ENCODE measurements around a stretch of chr9.

- PRO-cap, 7 experiments, result no peak in any of the 7 experiments
Observed at GRCh38 chr9:130327497-130328148, 62.1 kb downstream of the HMCN2 start.

GRCh38 chr9:130410501-130410955 lies 34.2 kb upstream of the ASS1 start:
- PRO-cap, 7 experiments, result no peak in any of the 7 experiments

GRCh38 chr9:130432876-130433194 lies 11.9 kb upstream of the ASS1 start:
- PRO-cap, 7 experiments, result no peak in any of the 7 experiments

GRCh38 chr9:130438618-130439163 lies 6.1 kb upstream of the ASS1 start:
- PRO-cap, 7 experiments, result no peak in any of the 7 experiments

DNA sequence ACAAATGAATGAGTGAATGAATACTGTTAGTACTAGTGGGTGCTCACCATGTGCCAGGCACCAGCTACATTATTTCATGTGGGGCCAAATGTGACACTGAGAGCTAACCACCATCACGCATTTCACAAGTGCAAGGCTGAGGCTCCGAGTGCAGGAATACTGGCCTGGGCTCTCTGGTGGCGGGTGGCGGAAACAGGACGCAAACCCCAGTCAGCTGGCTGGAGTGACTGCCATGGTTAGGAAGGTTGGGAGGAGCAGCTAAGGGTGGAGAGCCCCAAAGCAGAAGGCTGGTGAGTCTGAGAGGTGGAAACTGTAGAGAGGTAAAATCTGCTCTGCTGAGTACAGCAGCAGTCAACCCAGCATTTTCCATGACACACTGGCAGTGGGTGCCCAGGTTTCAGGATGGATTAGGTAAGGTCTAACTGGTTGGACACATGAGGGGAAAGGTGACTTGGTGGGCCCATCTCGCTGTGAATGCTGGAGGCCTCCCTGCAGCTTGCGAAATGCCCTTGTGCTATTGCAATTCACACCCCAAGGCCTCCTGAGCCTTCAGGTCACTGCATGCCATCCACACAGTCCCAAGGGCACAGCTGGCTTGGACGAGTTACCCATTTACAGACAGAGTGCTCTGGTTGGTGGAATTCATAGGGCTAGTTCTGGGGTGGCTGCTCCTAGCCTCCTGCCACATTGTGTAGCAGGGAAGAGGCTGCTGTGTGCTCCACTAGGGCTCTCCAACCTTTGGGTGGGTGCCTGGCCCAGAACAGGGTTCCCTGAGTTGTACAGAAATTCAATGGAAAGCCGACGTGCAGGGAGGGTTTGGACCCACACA lies 54.0 kb downstream of the ASS1 start:
- PRO-cap, 7 experiments, result no peak in any of the 7 experiments

GRCh38 chr9:130616298-130617128 lies 37.1 kb downstream of the FUBP3 start:
- PRO-cap, 7 experiments, result no peak in any of the 7 experiments

DNA sequence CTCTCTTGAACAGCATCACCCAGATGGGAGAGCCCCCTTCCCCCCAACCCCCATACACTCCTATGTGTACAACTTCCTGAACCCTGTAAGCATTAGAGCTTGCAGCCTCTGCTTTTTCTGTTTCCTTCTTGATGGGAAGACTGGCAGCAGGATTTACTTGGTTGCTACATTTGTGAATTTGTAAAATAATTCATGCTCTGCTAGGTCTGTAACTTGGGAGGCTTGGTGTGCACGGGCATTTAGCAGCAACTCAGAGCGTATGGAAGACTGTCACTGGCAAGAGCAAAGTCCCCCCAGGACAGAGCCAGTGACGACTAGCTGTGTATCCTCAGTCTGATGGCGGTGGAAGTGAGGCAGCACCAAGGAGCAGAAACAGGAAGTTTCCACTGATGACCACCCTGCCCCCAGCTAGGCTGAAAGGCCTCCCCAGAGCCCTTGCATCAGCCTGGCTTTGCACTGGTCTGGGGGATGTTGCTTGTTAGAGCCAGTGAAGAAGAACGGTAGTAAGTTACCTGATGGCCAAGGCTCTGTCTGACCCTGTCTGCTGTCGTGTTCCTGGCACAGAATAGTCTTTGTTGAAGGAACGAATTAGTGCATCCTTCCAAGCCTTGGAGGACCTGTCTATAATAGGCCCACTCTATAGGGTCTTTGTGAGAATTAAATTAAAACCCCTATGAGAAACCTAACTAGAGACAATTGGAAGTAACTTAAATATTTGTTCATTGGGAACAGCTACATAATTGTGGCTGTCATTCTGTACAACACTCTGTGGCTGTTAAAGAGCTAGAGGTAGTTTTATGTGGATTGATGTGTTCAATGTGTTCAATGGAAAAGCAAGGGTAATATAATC lies 66.7 kb upstream of the ABL1 start:
- PRO-cap, 7 experiments, result no peak in any of the 7 experiments

GRCh38 chr9:130794306-130795026 lies 40.6 kb upstream of the ABL1 start:
- PRO-cap, 7 experiments, result no peak in any of the 7 experiments

DNA sequence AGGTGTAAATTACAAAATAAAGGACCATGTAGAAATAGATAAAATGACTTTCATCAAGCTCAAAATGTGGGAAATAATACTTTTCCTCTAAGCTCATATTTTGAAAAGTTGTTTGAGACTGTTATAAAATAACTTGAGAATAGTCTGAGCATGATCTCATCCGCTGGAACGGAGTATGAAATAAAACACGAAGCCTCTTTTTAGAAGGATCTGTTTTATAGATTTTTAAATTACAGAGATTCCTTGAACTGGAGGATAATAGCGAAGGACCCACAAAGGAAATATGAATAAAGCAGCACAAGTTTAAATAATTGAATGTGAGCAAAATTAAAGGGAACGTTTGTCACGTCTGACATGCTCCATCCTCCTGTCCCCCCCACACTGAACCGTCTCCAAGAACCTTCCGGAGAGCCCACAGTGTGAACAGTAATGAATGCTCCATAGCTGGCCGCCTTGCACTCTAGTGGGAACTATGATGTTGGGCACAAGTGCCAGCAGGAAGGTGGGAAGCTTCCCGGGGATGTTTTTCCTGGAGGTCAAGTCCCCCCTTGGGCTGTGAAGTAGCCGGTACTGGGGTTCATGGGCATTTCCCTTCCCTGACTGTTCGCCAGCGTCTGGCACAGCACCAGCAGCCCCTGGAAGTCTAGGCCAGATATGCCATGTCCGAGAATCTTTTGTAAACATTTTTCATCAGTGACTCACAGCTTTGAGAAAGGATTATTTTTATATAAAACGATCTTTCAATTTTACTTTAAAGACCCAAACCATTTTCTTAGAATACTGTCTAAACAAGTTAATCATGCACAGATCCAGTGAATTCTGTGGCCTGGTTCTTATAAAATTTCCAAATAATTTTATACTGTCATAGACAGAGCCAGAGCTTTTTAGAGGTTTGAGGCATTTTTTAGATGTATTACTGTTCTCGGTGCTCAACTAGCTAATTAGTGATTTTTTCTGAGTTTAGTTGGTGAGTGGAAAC lies 11.4 kb downstream of the ABL1 start:
- PRO-cap, 7 experiments, result no peak in any of the 7 experiments

GRCh38 chr9:130870507-130871118 lies 26.0 kb downstream of the QRFP start:
- PRO-cap, 7 experiments, result no peak in any of the 7 experiments

GRCh38 chr9:131097794-131098236 lies 1.5 kb downstream of the AIF1L start:
- PRO-cap, 7 experiments, result no peak in any of the 7 experiments

DNA sequence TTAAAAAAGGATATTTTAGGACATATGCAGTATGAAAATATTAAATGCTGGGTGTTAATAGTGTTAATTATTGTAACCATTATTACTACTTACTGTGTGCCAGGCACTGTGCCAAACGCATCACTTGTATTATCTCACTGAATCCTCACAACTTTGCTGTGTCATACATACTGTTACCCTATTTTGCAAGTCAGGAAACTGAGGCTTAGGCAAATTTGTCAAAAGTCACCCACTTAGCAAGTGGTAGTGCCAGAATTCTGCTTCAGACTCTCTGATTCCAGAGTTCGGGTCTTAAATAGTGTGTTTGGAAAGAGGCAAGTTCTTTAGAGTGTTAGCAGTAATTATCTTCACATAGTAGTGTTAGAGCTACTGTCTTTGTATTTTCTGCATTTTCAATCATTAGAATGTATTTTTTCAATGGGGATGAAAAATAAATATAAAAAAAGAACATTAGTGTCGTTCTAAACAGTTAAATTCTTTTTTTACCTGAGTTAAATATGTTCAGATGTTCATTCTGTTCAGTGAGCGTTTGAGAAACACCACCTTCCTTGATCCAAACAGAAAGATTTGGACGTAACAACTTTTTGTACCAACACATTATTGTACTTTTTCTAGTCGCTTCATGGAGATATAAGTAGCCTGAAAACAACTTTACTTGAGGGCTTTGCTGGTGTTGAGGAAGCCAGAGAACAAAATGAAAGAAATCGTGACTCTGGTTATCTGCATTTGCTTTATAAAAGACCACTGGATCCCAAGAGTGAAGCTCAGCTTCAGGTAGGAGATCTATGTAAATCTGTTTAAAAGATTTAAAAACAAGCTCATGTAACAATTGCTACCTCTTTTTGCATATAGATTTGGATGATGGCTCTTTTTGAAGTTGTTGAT lies 26.0 kb downstream of the NUP214 start:
- PRO-cap, 7 experiments, result no peak in any of the 7 experiments

DNA sequence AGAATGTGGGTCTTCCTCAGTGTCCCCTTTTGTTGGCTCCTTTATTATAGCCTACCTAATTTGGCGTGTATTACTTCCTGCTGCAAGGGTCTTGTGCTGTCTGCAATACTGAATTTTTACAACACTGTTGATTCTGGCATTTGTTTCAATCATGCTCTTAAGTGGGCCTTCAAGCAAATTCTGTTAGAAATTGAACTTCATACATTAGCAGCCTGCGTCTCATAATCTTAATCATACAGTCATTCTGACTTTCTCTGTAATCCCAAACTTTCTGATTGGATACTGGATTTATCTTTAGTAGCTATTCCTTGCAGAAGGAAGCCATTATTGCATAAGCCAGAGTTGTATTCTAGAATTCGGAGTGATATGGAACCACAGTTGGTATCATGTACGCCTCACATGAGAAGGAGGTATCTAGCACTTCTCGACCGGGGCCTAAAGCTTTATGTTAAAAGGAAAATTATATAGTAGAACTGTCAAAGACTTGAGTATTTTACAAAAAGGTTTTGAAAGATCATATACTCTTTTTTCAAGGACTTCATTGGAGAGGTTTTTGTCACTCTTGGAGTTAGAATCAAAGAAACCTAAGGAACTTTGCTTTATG lies 64.5 kb downstream of the NUP214 start:
- PRO-cap, 7 experiments, result no peak in any of the 7 experiments

DNA sequence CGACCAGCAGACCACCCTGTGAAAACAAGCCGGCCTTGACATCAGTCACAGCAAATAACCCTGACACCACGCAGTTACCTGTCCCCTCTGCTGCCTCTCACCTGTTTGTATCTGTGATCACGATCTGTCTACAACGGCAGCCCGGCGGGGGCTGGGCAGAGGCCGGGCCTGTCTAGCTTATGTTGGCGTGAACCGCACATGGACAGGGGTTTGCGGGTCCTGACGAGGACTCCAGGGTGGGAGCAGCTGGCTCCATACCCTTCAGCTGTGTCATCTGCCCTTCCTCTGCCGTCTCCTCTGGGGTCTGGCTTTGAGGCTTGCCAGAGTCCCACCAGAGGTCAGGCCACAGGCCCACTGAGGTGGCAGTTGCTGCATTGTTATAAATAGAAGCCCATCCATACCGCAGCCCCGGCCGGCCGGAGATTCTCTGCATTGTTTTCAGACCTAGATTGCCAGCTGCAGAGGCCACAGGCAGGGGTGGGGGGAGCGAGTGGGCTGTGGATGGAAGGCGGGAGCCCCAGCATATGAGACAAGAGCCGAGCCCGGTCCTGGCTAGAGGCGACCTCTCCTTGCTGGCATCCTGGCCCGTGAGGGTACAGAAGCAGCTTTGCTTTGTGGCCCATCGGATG lies 37.8 kb downstream of the FAM78A start:
- PRO-cap, 7 experiments, result peak in 2 of 7 experiments; most common plus-strand start position 207 of the sequence (in 1); most common minus-strand start position 107 of the sequence (in 2)

DNA sequence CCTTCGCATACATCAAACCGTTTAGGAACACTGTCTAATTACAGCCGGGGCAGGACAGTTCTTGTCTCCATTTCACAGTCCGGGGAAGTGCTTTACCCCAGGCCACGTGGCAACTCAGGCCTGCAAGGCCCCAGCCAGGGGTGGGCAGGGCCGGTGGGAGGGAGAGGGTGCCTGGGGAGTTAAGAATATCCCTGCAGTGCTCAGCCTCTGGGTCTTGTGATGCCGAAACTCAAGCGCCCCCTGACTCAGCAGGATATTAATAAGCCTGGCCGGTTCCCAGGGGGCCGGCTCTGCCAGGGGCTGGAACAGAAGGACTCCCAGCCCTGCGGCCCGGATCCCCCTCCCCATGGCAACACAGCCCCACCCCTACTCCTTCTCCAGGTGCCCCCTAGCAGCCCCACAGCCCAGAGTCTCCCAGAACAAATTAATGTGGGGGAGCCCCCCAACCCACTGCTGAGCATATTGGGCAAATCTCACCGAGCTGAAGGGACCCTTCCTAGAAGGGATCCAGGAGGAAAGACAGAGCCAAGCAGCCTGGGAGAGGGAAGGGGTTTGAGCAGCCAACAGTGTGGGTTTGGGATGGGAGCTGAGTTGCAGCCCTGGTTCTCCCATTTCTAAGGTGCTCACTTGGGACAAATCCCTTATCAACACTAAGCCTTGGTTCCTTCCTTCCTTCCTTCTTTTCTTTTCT lies 45.3 kb downstream of the PLPP7 start:
- PRO-cap, 7 experiments, result no peak in any of the 7 experiments

DNA sequence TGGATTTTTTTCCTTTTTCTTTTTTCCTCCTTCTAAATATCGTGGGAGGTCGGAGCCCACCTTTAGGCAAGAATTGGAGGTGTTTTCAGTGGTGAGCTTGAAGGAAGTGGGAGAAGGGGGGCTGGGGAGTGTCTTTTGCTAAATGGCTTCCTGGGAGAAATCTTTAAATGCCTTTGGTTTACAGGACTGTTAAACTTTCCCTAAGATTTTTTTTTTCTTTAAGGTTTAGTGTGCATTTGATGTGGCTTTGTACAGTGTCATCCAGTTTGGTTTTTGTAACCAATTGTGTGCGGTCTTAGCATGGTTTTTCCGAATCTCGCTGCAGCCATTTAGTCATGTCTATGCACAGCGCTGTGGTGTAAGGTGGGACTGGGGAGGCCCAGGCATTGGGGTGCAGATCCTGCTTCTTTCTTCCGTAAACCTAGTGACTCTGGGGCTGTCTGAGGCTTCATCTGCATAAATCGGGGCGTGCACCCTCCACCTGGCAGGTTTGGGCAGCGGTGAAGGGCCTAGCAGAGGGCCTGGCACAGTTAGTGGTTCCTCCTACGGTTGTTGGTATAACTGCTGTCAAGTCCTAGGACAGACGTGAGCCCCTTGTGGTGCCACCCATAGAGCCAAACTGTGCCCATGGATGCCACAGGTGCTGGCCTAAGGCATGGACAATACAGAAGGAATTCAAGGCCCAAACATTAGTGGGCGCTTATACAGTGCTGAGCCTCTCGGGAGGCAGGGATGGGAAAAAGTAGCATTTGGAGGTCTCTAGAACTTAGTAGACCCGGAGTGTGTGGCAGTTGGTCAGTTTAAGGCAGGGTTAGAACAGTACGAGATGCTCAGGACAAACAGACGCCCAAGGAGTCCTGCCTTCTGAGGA lies 1.4 kb downstream of the PRRC2B start:
- PRO-cap, 7 experiments, result peak in 7 of 7 experiments; most common plus-strand start position 336 of the sequence (in 7); most common minus-strand start position 371 of the sequence (in 5)

- PRO-cap, 7 experiments, result peak in 1 of 7 experiments; most common plus-strand start chr9:131447397 (in 1)
Observed at GRCh38 chr9:131446885-131447527, 53.1 kb downstream of the PRRC2B start.

- PRO-cap, 7 experiments, result no peak in any of the 7 experiments
Observed at GRCh38 chr9:131475129-131475736, 27.5 kb upstream of the POMT1 start.

GRCh38 chr9:131495398-131496075 lies 7.2 kb upstream of the POMT1 start:
- PRO-cap, 7 experiments, result no peak in any of the 7 experiments

DNA sequence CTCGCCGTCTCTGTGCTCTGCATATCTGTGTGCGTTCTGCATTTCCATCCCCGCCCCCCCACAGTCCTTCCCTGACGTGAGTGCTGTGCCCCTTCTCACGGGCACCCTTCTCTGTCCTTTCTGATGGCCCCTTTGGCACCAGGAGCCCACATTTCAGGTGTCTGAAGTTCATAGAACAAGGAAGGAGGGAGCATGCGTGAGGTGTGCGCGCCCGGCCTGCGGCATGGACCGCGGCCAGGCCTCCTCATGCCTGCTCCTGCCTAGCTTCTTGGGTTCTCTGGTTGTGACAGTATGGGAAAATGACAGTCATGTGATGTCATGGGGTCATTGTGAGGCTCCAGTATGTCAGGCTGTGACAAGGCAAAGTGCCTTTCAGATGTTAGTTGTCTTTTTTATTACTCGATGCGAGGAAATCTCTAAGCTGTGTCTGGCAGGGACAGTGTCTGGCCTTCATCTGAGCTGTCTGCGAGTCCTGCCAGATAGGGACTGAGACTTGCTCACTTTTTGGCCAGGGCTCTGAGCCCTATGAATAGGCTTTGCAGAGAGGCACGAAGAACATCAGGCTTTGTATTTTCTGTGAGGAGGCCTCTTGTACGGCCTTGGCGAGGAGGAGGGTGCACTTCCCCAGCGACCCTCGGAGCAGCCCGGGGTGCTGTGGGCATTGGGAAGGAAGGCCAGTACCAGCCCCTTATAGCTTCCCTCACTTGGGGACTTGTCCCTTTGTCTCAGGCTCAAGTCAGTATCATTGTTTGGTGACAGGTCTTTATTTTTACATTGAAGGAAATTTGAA lies 13.2 kb downstream of the UCK1 start:
- PRO-cap, 7 experiments, result no peak in any of the 7 experiments

Data from T-cell (primary cell).